ENCODE measurements around a stretch of chr12.

GRCh38 chr12:57142029-57142638 lies 13.9 kb downstream of the LRP1 start:
- PRO-cap: no peak
- RAMPAGE, long total RNA, 4 experiments: no peak in any of the 4 experiments

DNA sequence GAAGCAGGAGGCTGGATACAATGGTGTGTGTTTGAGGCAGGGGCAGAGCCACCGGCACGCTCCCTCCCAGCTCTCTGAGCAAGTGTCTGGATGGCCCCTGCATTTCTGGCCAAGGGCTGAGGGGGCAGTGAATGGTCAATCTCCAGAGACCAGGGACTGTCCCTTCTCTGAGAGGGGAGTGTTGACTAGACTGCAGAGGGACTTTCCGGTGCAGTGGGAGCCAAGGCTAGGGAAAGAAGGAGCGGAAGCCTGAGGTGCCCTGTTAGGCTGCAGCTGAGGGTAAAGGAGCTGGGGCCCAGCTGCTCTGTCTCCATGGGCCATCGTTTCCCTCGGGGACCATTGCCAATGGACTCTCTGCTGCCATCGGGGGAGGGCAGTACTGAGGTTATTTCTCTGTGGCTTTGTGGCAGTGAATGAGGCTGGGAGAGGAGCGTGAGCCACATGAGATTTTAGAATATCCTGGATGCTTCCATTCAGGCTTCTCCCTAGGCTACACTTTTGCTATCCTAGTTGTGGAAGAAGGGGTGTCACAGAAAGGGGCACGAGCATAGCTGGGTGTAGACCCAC lies 17.4 kb downstream of the LRP1 start:
- PRO-cap: no peak
- RAMPAGE, long total RNA, 4 experiments: no peak in any of the 4 experiments

GRCh38 chr12:57186984-57187778 lies 29.4 kb upstream of the NXPH4 start:
- PRO-cap: no peak
- RAMPAGE, long total RNA, 4 experiments: no peak in any of the 4 experiments

DNA sequence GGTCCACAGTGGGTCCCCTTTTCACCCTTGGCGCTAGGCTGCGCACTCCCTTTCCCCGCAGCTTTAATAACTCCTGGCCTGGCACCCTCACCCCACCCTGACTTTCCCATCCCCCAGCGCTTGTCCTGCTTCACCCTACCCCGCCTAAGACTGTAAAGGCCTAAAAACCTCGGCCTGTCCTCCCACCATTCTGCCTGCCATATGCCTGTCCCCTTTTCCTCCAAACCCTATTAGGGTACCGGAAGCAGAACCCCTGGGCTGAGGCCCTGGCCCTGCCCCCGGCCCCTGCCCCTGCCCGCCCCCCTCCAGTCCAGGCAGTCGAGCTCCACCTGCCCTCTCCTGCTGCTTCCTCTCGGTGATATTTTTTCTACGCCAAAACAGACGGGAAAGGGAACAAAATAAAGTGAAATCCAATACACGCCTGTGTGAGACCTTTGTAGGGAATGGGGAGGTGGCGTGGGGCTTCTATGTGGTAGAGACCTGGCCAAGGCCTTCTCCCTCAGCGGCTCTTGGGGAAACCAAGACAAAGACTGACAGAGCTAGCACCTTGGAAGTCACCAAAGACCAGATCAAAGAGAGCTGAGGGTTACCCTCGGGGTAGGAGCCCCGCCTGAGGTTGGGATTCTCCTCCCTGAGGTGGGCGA lies 3.4 kb upstream of the SHMT2 start:
- PRO-cap: no peak
- RAMPAGE, long total RNA, 4 experiments: no peak in any of the 4 experiments

DNA sequence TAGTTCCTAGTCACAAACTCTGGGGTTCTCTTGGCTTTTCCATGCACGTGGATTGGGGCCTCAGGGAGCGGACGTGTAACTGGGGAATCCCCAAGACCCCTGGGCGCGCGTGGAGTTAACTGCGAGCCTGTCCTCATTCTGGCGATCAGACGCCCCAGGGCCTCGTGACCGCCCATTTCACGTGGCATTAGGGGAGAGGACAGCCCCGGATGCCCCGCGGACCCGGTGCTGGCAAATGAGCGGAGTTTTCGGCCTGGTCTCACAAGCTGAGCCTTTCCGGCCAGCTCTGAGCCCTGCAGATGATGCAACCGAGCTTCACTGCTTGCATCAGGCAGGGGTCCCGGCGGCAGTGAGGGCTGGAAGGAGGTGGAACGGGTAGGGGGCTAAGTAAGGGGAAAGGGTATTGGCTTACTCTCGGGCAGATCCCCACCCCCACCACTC lies 379 bp downstream of the SHMT2 start:
- PRO-cap: bidirectional peak, plus-strand start at position 298 of the sequence, minus-strand start at position 288 of the sequence
- RAMPAGE, long total RNA, 4 experiments: start-site peak on the plus strand in 1 of 4 experiments, centred at position 281 of the sequence, 23 reads per replicate

DNA sequence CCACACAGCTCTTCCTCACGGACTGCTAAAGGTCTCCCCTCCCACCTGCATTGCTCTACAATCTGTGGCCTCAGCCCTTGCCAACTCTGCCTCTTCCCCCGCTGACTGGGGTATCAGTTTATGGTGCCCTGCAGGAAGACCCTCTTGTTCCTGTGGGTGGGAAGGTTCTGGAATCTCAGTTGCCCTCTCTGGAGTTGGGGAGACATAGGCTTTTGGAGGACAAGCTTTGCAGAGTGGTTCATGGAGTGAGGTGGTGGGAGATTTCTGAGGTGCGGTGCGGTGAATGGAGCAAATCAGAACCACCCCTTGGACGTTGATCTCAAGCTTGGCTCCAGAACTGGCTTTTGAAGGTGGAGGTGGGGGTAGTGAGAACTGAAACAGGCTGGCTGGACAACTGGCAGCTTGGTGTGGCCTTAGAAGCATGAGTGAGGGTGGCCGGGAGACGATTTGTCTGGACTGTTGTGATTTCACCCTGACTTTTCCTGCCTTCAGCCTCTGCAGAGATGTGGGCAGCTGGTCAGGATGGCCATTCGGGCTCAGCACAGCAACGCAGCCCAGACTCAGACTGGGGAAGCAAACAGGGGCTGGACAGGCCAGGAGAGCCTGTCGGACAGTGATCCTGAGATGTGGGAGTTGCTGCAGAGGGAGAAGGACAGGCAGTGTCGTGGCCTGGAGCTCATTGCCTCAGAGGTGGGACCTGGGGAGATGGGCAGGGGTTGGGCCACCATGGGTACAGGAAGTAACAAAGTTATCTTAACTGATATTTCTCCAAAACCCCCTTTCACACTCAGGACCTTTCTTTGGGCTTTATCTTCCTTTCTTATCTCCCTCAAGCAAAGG lies 1.0 kb downstream of the SHMT2 start:
- PRO-cap: no peak
- RAMPAGE, long total RNA, 4 experiments: start-site peak on the plus strand in 1 of 4 experiments, centred at position 556 of the sequence, 10 reads per replicate

DNA sequence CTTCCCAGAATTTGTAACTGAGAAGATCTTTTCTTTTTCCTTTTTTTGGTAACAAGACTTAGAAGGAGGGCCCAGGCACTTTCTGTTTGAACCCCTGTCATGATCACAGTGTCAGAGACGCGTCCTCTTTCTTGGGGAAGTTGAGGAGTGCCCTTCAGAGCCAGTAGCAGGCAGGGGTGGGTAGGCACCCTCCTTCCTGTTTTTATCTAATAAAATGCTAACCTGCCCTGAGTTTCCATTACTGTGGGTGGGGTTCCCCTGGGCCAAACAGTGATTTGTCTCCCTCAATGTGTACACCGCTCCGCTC lies 2.5 kb downstream of the NDUFA4L2 start:
- PRO-cap: no peak
- RAMPAGE, long total RNA, 4 experiments: no peak in any of the 4 experiments

GRCh38 chr12:57242992-57244284 lies 6.5 kb upstream of the NDUFA4L2 start:
- PRO-cap: no peak
- RAMPAGE, long total RNA, 4 experiments: no peak in any of the 4 experiments

- PRO-cap: no peak
- RAMPAGE, long total RNA, 4 experiments: no peak in any of the 4 experiments
These were observed 59.2 kb upstream of the STAC3 start for GRCh38 chr12:57310121-57310567.

DNA sequence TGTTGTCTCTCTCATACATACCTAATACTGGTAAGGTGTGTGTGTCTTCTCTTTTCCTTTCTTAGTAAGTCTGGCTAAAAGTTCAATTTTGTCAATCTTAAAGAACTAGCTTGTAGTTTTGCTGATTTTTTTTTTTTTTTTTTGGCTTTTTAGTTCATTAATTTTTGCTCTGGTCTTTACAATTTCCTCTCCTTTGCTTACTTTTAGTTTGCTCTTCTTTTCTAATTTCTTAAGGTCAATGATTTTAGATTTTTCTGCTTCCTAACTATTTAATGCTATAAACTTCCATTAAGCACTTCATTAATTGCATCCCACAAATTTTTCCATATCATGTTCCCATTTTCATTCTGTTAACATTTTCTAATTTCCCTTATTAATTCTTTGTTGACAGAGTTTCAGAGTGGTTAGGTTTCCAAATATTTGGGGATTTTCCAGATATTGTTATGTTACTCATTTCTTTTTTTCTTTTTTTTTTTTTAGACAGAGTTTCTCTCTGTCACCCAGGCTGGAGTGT lies 73.3 kb downstream of the R3HDM2 start:
- PRO-cap: no peak
- RAMPAGE, long total RNA, 4 experiments: start-site peak on the minus strand in 1 of 4 experiments, centred at position 393 of the sequence, 6 reads per replicate

DNA sequence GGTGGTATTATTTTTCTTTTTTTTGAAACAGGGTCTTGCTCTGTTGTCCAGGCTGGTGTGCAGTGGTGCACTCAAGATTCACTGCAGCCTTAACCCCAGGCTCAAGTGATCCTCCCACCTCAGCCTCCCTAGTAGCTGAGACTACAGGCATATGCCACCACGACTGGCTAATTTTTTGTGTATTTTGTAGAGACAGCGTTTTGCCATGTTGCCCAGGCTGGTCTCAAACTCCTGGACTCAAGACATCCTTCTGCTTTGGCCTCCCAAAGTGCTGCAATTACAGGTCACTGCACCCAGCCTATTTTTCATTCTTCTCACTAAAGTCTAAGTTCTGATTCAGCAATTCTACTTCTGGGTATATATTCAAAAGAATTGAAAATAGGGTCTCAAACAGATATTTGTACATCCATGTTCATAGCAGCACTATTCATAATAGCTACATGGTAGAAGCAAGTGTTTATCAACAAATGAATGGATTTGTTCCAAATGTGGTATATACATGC lies 52.4 kb downstream of the R3HDM2 start:
- PRO-cap: no peak
- RAMPAGE, long total RNA, 4 experiments: start-site peak on the minus strand in 1 of 4 experiments, centred at position 366 of the sequence, 28 reads per replicate

DNA sequence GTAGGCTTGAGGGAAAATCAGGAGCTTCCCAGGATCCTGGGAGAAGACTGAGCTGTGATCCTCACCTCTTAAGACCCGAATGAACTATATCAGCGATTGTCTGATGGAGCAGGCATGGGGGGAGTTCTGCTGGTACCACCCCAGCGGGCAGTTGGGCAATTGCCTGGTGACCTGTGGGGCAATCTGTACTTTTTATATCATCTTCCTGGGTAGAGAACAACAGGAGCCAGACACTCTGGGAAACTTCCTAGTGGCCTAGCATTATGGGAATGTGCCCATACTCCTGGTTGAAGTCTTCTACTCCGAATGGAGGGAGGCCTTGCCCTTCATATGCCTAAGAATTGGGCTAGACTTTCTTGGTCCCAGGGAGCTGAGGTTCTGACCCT lies 831 bp downstream of the MBD6 start:
- PRO-cap: no peak
- RAMPAGE, long total RNA, 4 experiments: no peak in any of the 4 experiments

GRCh38 chr12:57545794-57547010 lies 790 bp downstream of the DCTN2 start:
- PRO-cap: unidirectional peak, plus-strand start at chr12:57546266; unidirectional peak, plus-strand start at chr12:57546499; unidirectional peak, plus-strand start at chr12:57546600
- RAMPAGE, long total RNA, 4 experiments: no peak in any of the 4 experiments

DNA sequence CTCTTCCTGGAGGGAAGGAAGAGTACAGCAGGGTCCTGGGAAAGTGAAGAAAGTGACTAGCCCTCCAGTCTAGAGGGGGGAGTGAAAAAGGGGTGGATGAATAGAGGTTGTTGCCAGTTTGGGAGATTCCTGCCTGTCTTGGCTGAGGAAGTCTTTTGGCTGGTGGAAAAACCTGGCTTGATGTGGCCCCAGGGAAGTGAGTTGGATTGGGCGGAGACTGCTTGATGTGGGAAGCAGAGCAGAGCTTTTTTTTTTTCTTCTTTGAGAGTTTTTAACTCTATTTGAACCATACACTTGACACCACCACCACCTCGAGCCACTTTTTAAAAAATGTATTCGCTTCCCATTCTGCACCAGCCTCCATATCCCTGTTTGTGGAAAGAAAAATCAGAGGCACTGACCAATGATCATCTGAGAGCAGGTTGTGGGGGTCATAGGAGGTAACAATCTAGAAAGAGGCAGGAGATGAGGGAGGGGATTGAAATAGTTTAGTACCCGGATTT lies 766 bp upstream of the DTX3 start:
- PRO-cap: no peak
- RAMPAGE, long total RNA, 4 experiments: no peak in any of the 4 experiments

DNA sequence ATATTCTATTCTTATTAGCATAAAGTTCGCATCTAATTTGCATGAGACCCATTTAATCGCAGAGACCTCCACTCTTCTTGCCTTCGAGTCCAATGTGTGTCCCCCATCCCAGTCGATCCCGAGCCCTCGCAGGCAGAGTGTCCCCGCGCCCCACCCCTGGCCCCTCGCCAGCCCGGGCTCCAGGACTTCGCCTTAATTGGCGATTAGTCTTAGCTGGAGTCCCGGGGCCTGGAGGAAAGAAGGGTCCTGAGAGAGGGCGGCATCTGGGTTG lies 552 bp upstream of the ARHGEF25 start:
- PRO-cap: no peak
- RAMPAGE, long total RNA, 4 experiments: no peak in any of the 4 experiments

- PRO-cap: no peak
- RAMPAGE, long total RNA, 4 experiments: no peak in any of the 4 experiments
These were observed 3.3 kb downstream of the TSPAN31 start for GRCh38 chr12:57748185-57748562.

DNA sequence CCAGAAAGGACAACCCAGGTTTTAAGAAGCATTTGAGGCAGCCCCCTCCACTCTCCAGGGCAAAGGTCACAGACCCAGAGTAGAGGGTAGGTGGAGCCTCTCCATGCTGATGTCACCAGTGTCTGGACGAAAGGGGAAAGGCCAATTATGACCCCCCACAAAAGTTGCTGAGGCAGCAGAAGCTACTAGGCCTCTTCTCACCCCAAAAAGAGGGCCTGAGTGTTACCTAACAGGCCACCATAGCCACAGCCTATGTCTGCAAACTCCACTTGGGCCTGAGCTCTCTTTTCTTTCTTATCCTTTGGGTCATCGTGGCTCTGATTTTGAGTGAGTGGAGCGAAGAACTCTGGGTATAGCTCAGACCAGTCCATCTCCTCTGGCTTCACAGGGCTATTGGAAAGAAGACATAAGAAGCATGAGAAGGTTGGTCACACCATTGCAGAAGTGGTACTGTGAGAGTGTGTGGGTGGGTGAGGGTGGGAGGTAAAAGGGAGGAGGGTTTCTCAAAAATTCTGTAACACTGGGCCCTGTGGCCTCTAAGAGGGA lies 964 bp downstream of the METTL1 start:
- PRO-cap: no peak
- RAMPAGE, long total RNA, 4 experiments: no peak in any of the 4 experiments

DNA sequence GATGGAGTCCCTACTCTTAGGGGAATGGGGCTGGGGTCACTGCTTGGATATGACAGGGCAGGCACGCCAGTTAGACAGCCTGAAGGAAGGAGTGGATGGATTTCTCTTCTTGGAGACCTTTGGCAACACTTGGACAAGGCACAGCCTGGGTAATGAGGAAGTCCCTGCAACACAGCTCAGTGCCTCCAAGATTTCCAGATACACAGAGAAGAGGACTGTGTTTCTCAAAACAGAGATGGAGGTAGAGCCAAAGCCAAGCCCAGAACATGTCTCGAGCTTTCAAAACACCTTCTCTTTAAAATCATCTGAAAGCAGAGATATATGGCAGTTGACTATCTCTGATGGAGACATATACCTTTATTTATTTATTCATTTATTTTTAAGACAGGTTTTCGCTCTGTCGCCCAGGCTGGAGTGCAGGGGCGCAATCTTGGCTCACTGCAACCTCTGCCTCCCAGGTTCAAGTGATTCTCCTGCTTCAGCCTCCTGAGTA lies 46.2 kb upstream of the CTDSP2 start:
- PRO-cap: unidirectional peak, plus-strand start at position 179 of the sequence; unidirectional peak, plus-strand start at position 227 of the sequence
- RAMPAGE, long total RNA, 4 experiments: no peak in any of the 4 experiments

- PRO-cap: no peak
- RAMPAGE, long total RNA, 4 experiments: no peak in any of the 4 experiments
These were observed 45.4 kb upstream of the ATP23 start for GRCh38 chr12:57895850-57896396.

- PRO-cap: unidirectional peak, minus-strand start at chr12:58918146
- RAMPAGE, long total RNA, 4 experiments: no peak in any of the 4 experiments
These were observed 2.3 kb downstream of the LRIG3 start for GRCh38 chr12:58917869-58918575.

Data from transverse colon (tissue), 4 donors.